Uterus (tissue), 7 donors: ENCODE measurements around the gene MARCKS.

DNA sequence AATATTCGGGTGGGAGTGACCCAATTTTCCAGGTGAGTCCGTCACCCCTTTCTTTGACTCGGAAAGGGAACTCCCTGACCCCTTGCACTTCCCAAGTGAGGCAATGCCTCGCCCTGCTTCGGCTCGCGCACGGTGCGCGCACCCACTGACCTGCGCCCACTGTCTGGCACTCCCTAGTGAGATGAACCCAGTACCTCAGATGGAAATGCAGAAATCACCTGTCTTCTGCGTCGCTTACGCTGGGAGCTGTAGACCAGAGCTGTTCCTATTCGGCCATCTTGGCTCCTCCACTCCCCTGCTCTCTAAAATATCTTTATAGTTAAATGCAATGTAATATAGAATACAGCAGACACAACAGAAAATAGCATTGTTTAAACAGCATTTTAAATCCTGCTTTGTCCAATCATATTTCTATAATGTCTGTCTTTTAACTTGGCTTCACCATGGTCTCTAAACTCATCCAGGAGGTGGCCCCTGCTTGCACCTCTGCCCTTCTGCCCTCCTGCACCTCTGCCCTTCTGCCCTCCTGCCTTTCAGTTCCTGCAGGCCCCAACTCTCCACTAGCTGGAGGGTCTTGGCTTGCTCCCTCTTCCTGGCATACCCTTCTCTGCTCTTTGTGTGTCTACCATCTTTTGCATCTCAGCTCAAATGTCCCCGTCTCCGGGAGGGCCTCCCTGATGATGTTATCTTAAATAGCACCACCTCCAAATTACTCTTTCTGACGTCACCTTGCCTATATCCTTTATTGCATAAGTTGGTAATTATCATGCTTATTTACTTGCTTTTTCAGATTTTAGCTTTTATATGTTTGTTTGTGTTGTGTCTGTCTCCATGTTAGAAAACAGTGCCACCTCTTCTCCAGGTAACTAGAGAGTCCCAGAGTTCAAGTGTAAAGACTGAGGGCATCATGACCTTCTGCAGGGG is 35.7 kb upstream of the FYN start:
- PRO-cap, 4 experiments, result no peak in any of the 4 experiments
- RAMPAGE, long total RNA, 2 experiments, result no peak in any of the 2 experiments
- RRBS, result no CpG with 5 or more reads among the region's 18 CpGs

DNA sequence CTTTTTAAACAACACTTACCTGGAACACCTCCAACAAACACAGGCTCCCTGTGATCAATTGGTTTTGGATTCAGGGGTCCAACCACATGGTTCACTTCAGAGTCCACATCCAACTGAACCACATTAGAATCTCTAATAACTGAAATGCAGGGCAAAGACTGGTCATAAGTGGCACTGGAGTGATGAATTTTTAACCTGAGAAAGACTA is 26.6 kb downstream of the FAM229B start:
- PRO-cap, 4 experiments, result no peak in any of the 4 experiments
- RAMPAGE, long total RNA, 2 experiments, result start-site peak on the minus strand in 1 of 2 experiments, centred at position 58 of the sequence, 48 reads per replicate

DNA sequence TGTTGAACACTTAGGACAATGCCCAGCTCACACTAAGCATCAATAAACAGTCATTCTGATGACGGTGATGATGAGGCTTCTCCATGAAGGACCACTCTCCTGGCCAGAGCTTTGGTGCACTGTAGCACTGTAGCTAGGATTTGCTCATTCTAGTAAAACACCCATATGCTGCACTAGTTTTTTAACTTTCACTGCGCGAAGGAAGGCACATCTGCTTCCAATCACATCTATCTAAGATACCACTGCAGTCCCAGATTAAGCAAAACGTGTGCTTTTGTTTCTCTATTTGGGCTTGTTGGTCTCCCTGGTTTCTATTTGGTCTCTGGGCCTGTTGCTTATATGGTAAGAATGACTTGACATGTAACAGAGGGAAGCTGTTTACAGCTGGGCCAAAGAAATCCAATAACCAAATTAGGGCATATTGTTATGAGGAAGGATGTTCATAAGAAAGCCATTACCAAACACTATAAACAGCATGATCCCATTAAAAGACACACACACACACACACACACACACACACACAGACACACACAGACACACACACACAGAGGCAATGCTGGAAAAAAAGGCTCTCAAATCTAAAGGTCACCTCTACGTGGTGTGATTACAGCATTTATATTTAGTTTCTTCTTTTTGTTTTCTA is 62.4 kb downstream of the FAM229B start:
- PRO-cap, 4 experiments, result peak in 4 of 4 experiments; most common plus-strand start position 469 of the sequence (in 2); most common minus-strand start position 154 of the sequence (in 2)
- RAMPAGE, long total RNA, 2 experiments, result no peak in any of the 2 experiments
- RRBS, result no CpG with 5 or more reads among the region's 5 CpGs

DNA sequence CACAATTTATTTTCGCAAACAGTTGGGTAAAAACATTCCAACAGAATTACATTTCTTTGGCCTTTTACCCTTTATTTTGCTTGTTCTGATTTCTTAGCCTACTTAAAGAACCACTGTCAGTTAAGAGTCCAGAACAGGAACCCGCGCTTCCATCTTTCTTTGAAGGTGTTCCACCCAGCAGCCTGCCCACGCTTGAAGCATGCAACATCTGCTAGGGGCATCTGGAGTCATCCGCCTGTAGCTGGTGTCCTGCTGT is 51.8 kb downstream of the LAMA4 start:
- PRO-cap, 4 experiments, result peak in 2 of 4 experiments; most common plus-strand start position 119 of the sequence (in 2)
- RAMPAGE, long total RNA, 2 experiments, result no peak in any of the 2 experiments
- RRBS, result no CpG with 5 or more reads among the region's 5 CpGs

DNA sequence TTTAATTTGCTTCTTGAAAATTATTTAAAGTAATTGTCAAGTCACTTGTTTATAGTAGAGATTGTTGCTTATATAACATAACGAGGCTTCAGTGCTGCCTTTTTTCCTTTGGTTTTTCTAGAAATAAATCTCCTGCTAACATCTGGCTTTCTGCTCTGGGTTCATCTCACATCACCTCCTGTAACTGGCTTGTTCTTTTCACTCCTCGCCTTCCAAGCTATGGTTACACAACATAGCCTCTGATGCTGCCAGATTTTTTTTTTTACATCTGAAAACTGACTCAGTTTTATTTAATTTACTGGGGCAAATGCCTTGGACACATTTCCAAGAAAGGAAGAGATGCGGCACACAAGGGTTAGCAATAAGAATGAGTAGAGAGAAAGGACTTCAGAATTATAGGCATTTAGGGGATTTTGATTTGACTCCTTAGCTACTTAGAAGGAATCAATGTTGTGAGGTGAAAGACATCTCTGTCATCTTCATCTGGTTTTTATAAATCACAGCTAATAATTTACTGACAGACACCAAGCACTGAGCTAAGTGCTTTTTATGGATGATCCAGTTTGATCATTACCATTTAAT is 31.3 kb downstream of the LAMA4 start:
- PRO-cap, 4 experiments, result peak in 4 of 4 experiments; most common plus-strand start position 319 of the sequence (in 2); most common minus-strand start position 186 of the sequence (in 4)
- RAMPAGE, long total RNA, 2 experiments, result no peak in any of the 2 experiments
- RRBS, result no CpG with 5 or more reads among the region's 3 CpGs

- PRO-cap, 4 experiments, result no peak in any of the 4 experiments
- RAMPAGE, long total RNA, 2 experiments, result no peak in any of the 2 experiments
- RRBS, result no CpG with 5 or more reads among the region's 1 CpG
Observed at GRCh38 chr6:112223867-112224396, 30.4 kb downstream of the LAMA4 start.

DNA sequence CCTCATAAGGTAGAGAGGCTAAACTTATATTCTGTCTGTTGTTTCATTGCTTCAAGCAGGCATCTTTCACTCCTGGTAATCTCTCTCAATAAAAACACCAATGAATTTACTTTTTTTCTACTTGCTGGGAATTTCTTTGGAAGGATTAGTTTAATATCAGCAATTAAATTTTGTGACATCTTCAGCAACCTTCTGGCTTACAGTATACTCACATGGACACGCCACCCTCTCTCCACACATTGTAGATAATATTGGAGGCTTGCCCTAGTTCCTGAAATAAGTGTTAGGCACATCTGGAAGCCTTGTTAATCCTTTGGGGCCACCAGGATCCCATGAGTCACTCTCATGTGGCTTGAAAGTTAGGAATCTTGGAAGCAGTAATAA is 20.7 kb downstream of the LAMA4 start:
- PRO-cap, 4 experiments, result no peak in any of the 4 experiments
- RAMPAGE, long total RNA, 2 experiments, result no peak in any of the 2 experiments
- RRBS, result no CpG with 5 or more reads among the region's 1 CpG

DNA sequence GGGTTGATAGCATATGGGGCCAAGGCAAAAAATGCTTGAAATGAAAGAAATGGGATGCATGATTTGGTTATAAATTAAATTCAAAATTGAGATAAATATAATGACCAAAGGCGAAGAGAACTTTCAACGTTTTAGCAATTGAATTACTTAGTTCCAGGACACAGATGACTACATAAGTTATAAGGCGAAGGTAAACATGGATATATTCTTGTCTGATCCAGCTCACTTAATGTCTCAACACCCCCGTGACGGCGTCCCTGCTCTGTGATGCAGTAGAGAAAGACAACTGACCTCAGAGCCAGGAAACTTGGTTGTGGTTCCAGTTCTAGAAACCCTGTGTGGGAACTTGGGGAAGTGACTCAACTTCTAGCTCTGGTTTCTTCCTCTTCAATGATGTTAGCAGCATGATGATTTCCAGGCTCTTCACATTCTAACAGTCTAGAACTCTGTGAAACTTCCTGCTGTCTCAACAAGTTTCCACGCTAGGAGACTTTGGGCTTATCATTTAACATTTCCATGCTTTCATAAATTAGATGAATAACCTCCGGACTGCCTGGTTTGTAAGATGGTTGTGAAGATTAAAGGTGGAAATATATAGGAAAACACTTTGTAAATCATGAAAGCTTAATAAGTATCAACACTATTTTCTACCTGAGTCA is 18.4 kb downstream of the LAMA4 start:
- PRO-cap, 4 experiments, result no peak in any of the 4 experiments
- RAMPAGE, long total RNA, 2 experiments, result no peak in any of the 2 experiments
- RRBS, result no CpG with 5 or more reads among the region's 8 CpGs

GRCh38 chr6:112253296-112253867 is 985 bp downstream of the LAMA4 start:
- PRO-cap, 4 experiments, result peak in 4 of 4 experiments; most common plus-strand start chr6:112253569 (in 3); most common minus-strand start chr6:112253697 (in 4)
- RAMPAGE, long total RNA, 2 experiments, result no peak in any of the 2 experiments
- RRBS, result no CpG with 5 or more reads among the region's 9 CpGs

DNA sequence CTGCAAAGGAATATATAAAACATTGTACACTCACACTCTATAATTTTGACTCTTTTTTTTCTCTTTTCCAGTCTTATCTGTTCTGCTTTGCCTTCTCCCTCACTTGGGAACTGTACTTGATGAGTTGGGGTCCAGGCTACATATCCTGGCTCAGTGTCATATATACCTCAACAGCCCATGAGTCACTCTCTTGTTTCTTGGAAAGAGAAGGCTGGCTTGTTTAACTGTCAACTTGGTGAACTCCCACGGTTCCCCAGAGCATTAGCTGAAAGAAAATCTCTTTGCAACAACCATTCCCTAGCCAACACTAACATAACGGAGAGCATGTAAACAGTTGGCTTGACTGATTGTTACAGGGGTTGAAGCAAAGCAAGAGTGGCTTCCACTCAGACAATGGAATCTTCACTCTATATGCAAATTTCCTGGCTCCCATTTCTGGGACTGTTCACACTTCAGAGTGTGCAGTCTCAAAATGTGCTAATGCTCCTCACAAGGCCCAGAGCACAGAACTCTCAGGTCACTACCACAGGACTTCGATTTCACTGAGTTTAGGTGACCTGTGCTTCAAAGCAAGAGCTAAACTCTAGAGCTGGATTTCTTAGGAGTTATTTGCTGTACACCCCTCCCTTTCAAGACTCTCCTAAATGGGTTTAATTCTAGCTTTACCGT is 609.6 kb downstream of the RFPL4B start:
- PRO-cap, 4 experiments, result no peak in any of the 4 experiments
- RAMPAGE, long total RNA, 2 experiments, result no peak in any of the 2 experiments
- RRBS, result no CpG with 5 or more reads among the region's 4 CpGs

DNA sequence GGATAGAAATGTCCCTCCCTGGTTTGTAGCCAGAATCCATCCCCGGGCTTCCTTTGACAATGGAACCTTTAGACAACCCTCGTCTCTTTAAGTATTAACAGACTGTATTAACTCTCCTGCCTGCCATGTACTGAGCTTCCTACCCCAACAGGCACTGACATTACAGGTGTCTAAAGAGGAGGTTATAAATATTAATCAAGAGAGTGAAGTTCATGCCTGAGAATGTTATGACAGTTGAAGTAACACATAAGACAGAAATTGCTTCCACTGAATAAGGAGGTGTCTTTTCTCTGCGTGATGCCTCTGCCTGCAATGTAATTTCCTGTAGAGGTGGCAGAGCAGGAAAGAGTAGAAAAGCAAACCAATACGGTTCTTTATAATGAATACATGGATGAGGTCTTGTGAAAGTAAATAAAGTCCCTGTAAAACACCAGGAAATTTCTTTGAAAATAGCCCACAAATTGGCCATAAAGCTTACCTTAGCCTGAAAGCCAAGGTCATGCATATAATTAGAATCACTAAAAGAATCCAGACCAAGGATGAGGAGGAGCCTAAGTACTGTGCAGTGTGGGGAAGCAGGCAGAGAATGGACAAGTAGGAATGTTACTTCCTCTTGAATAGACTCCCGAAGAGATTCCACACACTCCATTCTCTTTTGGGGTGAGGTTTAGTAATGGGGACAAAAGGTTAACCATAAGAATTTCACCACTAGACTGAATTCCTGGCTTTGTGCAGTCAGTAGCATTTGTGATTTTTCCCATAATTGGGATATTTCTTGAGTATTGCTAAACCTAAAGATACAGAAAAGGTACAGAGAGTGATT is 27.7 kb upstream of the MARCKS start:
- PRO-cap, 4 experiments, result no peak in any of the 4 experiments
- RAMPAGE, long total RNA, 2 experiments, result no peak in any of the 2 experiments
- RRBS, result no CpG with 5 or more reads among the region's 5 CpGs

DNA sequence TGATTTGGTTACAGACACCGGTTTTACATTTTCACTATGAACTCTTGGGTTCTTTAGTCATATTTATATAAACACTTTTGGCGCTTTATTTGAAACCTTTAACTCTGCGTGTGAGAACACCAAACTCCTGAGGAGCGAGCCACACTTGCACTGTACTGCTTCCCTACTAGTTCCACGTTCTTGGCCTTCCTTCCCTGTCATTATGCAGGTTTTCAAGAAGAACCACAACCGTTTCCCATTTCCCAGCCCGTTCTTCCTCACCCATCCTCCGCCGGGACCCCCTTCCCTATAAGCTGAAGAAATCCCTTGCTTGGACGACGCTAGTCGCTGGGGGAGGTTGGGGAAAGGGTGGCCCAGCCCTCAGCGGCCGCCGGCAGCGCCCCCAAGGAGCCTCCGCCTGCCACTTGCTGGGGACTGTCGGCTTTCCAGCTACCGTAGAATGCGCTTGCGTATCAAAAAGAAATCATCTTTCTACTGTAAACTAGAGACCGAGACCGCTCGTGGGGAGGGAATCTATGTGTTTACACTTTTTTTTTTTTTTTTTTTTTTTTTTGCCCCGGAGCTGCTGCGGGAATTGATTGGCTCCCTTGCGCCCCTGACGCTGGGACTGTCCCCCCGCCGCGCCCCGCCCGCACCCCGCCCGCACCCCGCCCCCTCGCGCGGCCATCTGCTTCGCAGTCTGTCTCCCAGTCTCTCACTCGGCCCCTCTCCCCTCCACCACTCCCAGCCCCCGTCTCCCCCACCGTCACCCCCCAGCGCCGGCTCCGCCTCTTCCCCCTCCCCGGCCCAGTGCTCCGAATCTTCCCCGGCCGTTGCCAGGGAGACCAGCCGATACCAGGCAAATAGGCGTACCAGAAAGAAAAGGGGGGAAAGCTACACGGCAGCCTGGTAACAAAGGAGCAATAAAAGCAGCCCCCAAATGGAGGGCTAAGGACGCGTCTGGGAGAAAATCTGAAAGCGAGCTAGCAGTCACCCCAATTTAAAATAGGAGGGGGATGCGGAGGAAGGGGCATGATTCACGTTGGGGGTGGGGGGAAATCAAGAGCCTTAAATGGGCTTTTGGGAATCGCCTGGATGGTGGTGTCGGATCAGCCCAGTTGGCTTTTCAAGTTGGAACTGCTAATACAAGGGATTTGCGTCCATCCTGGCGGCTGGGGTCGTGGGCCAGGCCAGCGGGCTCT is 2.3 kb upstream of the MARCKS start:
- PRO-cap, 4 experiments, result peak in 4 of 4 experiments; most common plus-strand start position 1,050 of the sequence (in 4); most common minus-strand start position 941 of the sequence (in 2)
- RAMPAGE, long total RNA, 2 experiments, result no peak in any of the 2 experiments
- RRBS, result 3% methylated on average over 4 of the region's 64 CpGs

- PRO-cap, 4 experiments, result peak in 4 of 4 experiments; most common plus-strand start chr6:113857396 (in 3); most common minus-strand start chr6:113857276 (in 4)
- RAMPAGE, long total RNA, 2 experiments, result start-site peak on the plus strand in 1 of 2 experiments, at chr6:113857302-113857470 at its widest, 42 reads per replicate
- RRBS, result no CpG with 5 or more reads among the region's 31 CpGs
Observed at GRCh38 chr6:113857123-113857580, at the start of gene MARCKS. Gene MARCKS (plus strand): TSS chr6:113857345.

DNA sequence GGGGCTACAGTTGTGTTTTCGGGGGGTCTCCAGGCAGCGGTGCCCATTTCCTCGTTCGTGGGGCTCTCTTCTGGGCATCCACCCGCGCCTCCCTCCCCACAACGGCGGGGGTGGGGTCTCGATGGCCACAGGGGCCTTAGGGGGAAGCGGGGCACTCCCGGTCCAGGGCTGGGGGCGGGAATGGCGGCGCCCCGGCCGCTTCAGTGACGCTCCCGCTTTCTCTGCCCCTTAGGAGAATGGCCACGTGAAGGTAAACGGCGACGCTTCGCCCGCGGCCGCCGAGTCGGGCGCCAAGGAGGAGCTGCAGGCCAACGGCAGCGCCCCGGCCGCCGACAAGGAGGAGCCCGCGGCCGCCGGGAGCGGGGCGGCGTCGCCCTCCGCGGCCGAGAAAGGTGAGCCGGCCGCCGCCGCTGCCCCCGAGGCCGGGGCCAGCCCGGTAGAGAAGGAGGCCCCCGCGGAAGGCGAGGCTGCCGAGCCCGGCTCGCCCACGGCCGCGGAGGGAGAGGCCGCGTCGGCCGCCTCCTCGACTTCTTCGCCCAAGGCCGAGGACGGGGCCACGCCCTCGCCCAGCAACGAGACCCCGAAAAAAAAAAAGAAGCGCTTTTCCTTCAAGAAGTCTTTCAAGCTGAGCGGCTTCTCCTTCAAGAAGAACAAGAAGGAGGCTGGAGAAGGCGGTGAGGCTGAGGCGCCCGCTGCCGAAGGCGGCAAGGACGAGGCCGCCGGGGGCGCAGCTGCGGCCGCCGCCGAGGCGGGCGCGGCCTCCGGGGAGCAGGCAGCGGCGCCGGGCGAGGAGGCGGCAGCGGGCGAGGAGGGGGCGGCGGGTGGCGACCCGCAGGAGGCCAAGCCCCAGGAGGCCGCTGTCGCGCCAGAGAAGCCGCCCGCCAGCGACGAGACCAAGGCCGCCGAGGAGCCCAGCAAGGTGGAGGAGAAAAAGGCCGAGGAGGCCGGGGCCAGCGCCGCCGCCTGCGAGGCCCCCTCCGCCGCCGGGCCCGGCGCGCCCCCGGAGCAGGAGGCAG is 2.6 kb downstream of the MARCKS start:
- PRO-cap, 4 experiments, result peak in 3 of 4 experiments; most common plus-strand start position 99 of the sequence (in 2); most common minus-strand start position 763 of the sequence (in 2)
- RAMPAGE, long total RNA, 2 experiments, result no peak in any of the 2 experiments
- RRBS, result 7% methylated on average over 34 of the region's 125 CpGs

- PRO-cap, 4 experiments, result no peak in any of the 4 experiments
- RAMPAGE, long total RNA, 2 experiments, result start-site peak on the minus strand in 1 of 2 experiments, at chr6:113945373-113945413 at its widest, 49 reads per replicate
Observed at GRCh38 chr6:113945289-113945488, 25.8 kb downstream of the HDAC2 start.

GRCh38 chr6:113949961-113950399 is 21.0 kb downstream of the HDAC2 start:
- PRO-cap, 4 experiments, result no peak in any of the 4 experiments
- RAMPAGE, long total RNA, 2 experiments, result no peak in any of the 2 experiments
- RRBS, result no CpG with 5 or more reads among the region's 4 CpGs

- PRO-cap, 4 experiments, result no peak in any of the 4 experiments
- RAMPAGE, long total RNA, 2 experiments, result no peak in any of the 2 experiments
- RRBS, result no CpG with 5 or more reads among the region's 3 CpGs
Observed at GRCh38 chr6:116158452-116158883, 32.5 kb upstream of the COL10A1 start.

- PRO-cap, 4 experiments, result no peak in any of the 4 experiments
- RAMPAGE, long total RNA, 2 experiments, result no peak in any of the 2 experiments
- RRBS, result no CpG with 5 or more reads among the region's 5 CpGs
Observed at GRCh38 chr6:116252521-116252934, 1.3 kb downstream of the TSPYL4 start.

DNA sequence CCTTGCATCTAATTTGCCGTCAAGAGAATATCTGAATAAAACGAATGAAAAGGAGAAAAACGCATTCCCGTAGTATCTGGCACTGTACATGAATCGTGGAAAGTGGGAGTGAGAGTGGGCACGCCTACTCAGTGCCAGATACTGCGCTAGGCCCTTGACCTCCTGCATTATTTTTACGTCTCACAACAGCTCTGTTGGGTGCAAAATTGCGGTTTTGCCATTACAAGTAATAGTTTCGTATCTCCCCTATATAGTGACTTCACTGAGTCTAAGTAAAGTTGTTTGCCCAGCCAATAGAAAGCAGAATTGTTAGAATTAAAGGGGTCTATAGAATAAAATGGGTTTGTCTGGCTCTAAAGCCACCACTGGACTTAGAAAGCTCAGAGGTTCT is 1.4 kb downstream of the CALHM6 start:
- PRO-cap, 4 experiments, result no peak in any of the 4 experiments
- RAMPAGE, long total RNA, 2 experiments, result no peak in any of the 2 experiments
- RRBS, result no CpG with 5 or more reads among the region's 10 CpGs

GRCh38 chr6:116512617-116512866 is 1.1 kb downstream of the CALHM5 start:
- PRO-cap, 4 experiments, result no peak in any of the 4 experiments
- RAMPAGE, long total RNA, 2 experiments, result no peak in any of the 2 experiments